Mucosa of descending colon (tissue), 1 donor: ENCODE data around the genes ZNF532 and CPLX4.

DNA sequence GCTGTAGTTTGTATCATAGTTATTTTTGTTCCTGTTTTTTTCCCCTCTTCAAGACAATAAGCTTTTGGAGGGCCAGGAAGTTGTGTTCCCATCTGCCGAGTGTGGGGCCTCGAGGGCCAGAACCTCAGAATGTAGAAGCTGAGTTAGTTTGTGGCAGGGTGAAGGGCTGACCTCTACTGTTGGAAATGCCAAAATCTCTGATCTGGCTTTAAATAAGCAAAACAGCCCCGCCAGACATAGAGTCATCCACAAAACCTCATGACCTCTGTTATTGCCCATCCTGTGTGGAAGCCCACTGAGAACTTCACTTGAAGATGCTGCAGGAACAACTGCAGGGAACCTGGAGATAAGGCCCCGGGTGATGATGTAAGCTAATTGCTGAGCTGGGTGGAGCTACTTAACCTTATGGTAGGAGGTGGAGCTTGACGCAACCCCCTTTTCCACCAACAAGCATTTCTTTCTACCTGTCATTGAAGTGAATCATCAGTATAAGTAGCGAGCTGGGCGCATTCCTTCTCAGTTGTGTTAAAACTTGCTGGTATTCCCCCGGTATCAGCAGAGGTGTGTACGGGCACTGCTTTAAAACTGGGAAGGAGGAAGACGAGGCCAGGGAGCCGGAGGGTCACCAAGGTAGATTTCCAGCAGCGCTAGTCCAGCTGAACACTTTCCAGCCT, 177.2 kb downstream of the NEDD4L start:
- PRO-cap = unidirectional peak, plus-strand start at position 519 of the sequence

- PRO-cap = no peak
These were observed 231.5 kb downstream of the ALPK2 start for GRCh38 chr18:58397189-58398031.

GRCh38 chr18:58398579-58399440, 230.1 kb downstream of the ALPK2 start:
- PRO-cap = unidirectional peak, plus-strand start at chr18:58398824

GRCh38 chr18:58403596-58404263, 225.2 kb downstream of the ALPK2 start:
- PRO-cap = no peak

DNA sequence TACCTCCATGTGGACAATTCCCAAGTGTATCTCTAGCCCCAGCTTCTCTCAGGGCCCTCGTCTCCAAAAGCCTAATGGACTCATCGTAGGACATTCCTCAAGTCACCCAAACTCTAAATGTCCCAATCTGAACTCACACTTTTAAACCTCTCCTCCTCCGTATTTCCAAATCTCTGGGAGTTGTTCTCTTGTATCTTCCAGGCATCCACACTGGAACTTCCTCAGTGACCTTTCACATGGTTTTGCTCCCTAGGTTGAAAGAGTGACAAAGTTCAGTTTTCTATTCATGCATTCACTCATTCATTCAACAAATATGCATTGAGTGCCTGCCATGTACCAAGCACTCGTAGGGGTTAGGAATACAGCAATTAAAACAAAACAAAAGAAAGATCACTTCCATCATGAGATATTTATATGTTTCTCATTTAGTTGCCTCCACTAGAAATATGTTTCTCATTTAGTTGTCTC, 220.2 kb downstream of the ALPK2 start:
- PRO-cap = no peak

- PRO-cap = no peak
These were observed 197.7 kb downstream of the ALPK2 start for GRCh38 chr18:58431102-58431626.

GRCh38 chr18:58536428-58537005, 92.4 kb downstream of the ALPK2 start:
- PRO-cap = no peak

DNA sequence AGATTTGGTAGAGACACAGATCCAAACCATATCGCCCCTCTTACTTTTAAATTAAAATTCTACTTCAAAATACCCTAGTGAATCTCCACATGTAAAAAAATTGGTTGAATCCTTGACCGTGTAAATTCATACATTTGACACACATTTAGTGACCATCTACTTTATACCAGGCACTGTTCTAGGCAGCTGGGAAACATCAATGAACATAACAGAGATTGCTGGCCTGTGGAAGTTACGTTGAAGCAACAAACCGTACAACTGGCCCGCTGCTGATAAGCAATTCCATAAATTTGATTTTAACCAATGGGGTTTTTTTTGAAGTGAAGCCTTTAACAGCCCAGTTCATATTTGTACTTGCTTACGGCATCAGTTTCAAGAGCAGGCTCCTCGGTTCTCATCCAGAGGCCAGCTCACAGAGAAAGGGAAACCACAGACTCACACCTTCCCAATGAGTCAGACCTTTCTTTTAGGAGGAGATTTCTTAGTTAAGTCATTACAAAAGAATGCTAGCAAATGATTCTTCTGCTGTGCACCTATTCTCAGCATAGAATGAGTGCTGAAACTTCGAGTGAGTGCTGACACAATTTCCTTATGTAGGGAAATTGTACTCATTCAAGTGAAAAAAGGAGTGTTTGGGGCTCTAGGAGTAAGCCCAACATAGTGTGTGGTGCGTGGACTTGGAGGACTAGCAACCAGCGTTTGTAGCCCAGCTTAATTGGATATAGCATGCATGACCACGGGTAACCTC, 87.3 kb downstream of the ALPK2 start:
- PRO-cap = bidirectional peak, plus-strand start at position 548 of the sequence, minus-strand start at position 411 of the sequence

DNA sequence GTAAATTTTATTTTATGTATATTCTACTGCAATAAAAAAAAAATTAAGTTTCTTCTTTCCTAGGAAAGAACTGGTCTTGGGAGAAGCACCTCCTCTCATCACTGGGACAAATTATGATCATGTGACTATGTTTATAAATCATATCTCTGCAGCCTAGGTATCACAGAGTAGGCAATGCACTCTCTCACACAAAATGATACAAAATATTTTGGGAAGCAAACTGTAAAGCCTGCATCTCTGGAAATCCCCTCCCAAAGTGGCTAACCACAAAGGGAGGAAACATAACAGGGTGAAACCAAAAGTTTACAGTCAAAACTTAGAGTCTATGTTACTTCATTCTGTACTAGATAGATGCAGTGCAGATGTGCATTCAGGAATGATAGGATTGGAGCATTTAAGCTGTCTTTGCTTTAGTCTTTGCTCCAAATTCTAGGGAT, 21.2 kb upstream of the ALPK2 start:
- PRO-cap = bidirectional peak, plus-strand start at position 356 of the sequence, minus-strand start at position 198 of the sequence

DNA sequence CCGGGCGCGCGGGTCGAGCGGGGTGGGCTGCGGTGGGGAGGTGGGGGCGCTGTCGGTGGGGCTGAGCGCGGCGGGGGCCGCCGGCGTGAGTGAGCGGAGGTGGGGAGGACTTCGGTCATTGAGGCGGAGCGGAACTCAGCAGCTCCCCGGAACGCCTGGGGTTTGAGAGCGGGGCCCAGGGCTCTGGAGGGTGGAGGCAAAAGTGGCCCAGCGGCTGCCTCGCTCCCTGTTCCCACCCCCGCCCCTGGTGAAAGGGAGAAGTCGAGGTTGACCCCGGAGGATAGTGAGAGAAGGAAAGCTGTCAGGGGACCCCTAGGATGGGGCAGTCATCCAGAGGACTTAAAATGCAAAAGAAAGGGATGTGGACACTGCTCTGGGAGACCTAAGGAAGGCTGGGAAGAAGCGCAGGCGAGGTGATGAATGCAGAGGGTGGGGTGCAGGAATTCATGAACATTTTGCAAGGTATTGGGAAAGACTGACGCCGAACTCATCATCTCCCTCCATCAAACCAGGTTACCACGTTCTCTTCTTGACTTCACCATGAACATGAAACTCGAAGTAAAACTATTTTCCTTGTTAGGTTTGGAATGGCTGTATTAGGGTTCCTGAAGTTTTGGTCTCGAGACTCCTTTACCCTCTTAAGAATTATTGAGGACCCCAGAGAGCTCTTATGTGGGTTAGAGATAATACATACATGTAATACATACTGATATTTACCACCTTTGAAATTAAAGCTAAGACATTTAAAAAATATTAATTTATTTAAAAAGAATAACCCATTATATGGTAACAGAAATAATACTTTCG, 813 bp downstream of the MALT1 start:
- PRO-cap = bidirectional peak, plus-strand start at position 80 of the sequence, minus-strand start at position 91 of the sequence

DNA sequence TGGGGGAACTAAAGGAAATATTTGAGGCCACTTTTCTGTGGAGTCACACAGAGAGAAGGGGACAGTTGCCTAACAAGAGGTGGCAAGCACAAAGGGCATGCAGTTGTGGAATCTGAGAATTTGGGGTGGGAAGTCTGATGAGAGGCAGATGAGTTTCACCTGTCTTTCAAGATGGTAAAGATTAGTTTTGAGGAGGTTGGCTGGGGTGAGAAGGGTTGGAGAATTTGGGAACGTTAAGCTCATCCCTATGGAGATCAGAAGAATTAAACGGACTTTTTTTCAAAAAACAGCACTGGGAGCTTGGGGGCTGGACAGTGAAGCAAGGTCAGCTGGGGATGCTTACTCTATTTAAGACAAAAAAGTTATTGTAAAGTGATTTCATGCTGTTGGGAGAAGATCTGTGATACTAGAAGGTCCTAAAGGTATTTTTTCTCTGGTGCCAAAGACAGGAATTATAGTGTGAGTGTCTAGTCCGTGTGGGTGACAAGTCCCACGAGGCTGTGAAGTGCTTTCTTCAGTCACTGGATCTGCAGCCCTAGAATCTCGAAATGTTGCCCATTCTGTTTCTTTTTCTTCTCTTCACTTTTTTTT, 3.1 kb downstream of the MALT1 start:
- PRO-cap = no peak

GRCh38 chr18:58863243-58864288, 1.1 kb upstream of the ZNF532 start:
- PRO-cap = bidirectional peak, plus-strand start at chr18:58863631, minus-strand start at chr18:58863682; bidirectional peak, plus-strand start at chr18:58864074, minus-strand start at chr18:58863989

GRCh38 chr18:58864685-58865041, at the start of gene ZNF532:
Gene ZNF532, plus strand, starts transcription at chr18:58864877.
- PRO-cap = no peak

DNA sequence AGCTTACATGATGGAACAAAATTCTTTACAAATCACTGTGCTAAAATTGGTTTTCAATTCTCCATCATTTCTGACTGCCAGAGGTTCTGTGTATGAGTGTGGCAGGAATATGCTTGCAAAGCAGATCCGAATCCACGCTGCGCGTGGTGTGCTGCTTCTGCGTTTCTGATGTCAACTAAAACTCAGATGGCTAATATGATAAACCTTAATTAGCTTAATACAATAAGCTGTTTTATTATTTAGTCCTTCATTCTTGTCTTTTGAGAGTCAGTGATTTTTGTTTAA, 2.2 kb downstream of the ZNF532 start:
- PRO-cap = no peak

DNA sequence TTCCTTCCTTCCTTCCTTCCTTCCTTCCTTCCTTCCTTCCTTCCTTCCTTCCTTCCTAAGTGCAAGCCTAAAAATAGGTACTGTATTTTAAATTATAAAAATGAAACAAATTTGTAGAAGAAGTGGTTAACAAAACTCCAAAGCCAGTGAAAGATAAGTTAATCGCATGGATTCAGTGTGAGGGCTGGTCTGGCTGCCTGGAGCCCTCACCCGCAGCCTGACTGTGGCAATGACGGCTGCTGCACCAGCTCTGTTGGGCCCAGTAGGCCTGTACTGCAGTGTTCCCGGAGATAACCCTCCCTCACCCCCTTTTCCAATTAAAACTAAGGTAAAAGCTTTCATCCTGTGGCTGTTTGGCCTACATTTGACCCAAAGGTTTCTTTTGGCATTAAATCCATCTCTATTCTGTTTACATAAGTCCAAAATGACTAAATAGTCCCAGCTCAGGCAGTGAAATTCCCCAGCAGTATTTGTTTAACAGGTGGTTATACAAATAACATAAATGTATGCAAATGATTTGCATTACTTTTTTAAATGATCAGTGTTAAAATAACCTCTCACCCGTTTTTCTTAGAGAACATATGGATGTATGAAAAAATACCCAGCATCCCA, 77.8 kb downstream of the ZNF532 start:
- PRO-cap = no peak

- PRO-cap = no peak
These were observed 114.8 kb upstream of the SEC11C start for GRCh38 chr18:59024758-59025485.

DNA sequence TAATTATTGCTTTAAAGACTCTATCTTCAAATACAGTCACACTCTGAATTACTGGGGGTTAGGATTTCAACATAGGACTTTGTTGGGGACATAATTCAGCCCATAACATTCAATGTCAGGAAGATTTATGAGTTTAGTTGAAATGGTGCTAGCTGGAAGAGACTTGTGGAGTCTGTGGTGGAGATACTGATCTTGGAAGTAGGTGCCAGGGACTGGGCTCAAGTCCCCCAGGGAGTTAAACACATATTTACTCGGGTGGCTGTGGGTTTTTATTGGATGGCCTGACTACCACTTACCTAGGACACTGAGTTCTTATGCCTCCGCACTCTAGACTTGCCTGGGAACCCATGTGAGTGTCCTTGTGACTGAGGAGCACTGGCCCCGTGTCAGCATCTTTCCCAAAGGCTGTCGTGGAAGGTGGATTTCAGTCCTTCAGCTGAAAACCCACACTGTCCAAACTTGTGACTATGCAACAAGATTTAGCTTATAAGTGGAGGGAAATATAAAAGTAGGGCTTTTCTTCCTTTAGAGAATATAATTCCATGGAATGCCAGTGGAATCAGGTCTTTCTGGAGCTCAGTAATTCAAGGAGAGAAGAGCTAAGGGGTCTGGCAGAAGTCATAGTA, 84.7 kb upstream of the SEC11C start:
- PRO-cap = no peak

DNA sequence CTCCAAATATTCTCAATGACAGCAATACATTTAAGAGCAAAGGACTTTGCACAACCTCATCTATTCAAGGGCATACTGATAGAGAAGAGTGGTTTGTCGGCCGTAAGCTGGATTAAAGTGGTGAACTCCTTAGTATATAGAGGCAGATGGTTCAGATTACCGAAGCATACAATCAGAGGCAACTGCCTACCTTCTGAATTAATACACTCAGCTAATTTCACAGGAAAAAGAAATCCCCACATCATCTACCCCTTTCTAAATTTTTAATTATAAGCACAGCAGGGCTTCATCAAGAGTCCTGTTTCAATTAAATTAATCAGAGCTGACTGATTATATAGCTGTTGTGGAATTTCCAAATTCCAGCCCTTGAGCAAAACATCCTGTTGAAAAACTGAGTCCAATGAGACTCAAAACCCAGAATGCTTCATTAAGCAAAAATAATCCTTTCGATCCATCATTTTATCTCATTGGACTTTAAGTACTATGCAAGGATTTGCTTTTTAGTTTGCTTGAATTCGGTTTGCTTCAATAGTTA, at the start of gene CPLX4:
Gene CPLX4 (minus strand): TSS at position 109 of the 535 bp plus-strand sequence.
- PRO-cap = no peak

GRCh38 chr18:59345784-59346295, 13.2 kb downstream of the LMAN1 start:
- PRO-cap = no peak

GRCh38 chr18:59352655-59353046, 6.4 kb downstream of the LMAN1 start:
- PRO-cap = no peak